Uterus (tissue), 7 donors: ENCODE measurements around a stretch of chr2.

DNA sequence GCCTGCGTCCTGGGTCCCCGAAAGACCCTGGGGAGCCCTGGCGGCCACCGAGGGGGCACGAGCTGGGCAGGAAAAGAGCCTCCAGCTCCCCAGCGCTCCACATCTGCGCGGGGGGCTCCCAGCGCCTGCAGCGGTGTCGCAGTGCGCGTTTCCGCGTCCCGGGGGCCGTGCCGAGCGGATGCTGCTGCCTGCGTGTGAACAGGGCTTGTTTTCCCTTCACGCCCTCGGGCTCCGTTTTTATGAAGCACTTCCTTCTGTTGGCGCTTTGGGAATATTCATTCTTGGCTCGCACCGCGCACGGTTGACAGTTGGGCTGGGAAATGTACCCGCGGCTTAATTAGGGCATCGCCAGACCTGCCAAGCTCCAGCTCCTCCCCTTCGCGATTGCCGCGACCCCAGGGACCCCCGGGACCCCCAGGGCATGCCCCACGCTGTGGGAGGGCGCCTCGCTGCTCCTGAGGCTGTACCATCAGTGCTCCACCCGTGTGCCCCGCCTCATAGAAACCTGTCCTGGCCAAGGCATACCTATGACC, 158.8 kb upstream of the GLI2 start:
- PRO-cap, 4 experiments = peak in 2 of 4 experiments; most common plus-strand start position 274 of the sequence (in 1); most common minus-strand start position 105 of the sequence (in 2)
- RAMPAGE, long total RNA, 2 experiments = no peak in any of the 2 experiments
- RRBS = no CpG with 5 or more reads among the region's 41 CpGs

DNA sequence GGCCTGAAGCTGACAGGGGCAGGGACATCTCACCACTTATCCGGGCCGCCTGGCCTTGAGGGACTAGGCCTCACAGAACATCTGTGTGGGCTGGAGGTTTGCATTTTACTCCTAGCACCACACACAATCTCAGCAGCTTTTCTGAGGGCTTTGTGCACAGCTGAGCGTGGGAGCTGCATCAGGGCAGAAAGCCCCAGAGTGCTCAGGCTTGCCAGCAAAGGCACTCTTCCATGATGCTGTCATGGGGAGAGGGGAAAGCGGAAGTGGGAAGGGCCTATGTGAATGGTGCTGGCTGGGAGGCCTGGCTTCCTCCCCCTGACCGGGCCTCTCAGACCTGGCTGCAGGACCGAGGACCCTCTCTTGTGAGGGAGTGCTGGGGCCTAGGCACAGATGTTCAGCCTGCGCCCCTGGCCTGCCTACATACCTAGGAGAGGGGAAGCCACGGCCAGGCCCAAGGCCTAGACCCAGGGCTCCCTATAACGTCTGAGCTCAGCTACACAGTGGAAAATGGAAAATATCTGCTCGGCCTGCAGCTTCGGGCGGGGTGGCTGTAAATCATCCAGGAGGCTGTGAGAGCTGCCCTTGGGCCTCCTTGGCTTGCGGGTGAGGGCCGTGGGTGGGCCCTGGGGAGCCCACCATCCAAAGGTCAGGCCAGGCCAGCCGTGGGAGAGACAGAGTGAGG, 22.6 kb downstream of the GLI2 start:
- PRO-cap, 4 experiments = peak in 2 of 4 experiments; most common plus-strand start position 331 of the sequence (in 1); most common minus-strand start position 141 of the sequence (in 1)
- RAMPAGE, long total RNA, 2 experiments = no peak in any of the 2 experiments
- RRBS = no CpG with 5 or more reads among the region's 15 CpGs

GRCh38 chr2:121039510-121039982, 245.5 kb downstream of the TFCP2L1 start:
- PRO-cap, 4 experiments = no peak in any of the 4 experiments
- RAMPAGE, long total RNA, 2 experiments = no peak in any of the 2 experiments
- RRBS = no CpG with 5 or more reads among the region's 3 CpGs

- PRO-cap, 4 experiments = no peak in any of the 4 experiments
- RAMPAGE, long total RNA, 2 experiments = no peak in any of the 2 experiments
- RRBS = 86% methylated on average over 3 of the region's 14 CpGs
Measured at GRCh38 chr2:121155425-121156250, 129.4 kb downstream of the TFCP2L1 start.

GRCh38 chr2:121282464-121283450, 2.2 kb downstream of the TFCP2L1 start:
- PRO-cap, 4 experiments = no peak in any of the 4 experiments
- RAMPAGE, long total RNA, 2 experiments = no peak in any of the 2 experiments
- RRBS = no CpG with 5 or more reads among the region's 16 CpGs

DNA sequence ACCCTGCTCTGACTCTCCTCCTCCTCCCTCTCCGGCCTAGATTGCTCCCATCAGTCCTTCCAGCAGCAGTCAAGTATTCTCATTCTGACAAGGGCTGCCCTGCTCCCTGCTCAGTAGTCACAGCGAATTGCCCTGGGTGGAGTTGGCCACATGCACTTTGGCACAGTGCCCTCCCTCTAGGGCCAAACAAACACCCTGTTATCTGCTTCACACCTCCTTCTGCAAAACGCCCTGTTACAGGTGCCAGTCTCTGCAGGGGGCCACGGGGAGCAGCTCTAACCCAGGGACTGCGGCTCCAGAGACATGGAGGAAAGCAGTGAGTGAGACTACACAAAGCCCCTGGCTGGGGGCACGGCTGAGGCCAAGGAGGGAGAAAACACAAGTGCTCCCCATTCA, 8.4 kb upstream of the TFCP2L1 start:
- PRO-cap, 4 experiments = no peak in any of the 4 experiments
- RAMPAGE, long total RNA, 2 experiments = no peak in any of the 2 experiments
- RRBS = no CpG with 5 or more reads among the region's 6 CpGs

DNA sequence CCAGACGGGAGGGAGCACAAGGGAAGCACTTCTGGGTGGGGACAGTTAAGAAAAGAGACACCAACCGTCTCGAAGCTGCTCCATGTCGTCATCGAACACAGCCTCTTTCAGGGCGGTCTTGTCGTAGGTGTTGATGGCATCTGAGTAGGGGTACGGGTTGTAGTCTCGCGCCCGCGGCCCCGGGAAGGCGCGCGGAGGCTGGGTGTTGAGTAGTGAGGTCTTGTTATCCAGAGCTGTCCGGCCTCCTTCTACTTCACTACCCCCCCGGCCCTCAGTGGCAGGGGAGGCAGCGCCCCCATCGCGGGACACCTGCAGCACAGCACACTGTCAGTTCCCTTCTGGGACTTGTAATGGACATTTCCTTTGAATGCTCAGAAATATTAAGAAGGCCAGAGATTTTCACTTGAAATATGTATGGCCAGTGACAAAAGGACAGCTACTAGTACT, 82.5 kb upstream of the TFCP2L1 start:
- PRO-cap, 4 experiments = no peak in any of the 4 experiments
- RAMPAGE, long total RNA, 2 experiments = start-site peak on the minus strand in 1 of 2 experiments, centred at position 143 of the sequence, 15 reads per replicate
- RRBS = 95% methylated on average over 5 of the region's 21 CpGs

- PRO-cap, 4 experiments = no peak in any of the 4 experiments
- RAMPAGE, long total RNA, 2 experiments = no peak in any of the 2 experiments
- RRBS = no CpG with 5 or more reads among the region's 16 CpGs
Measured at GRCh38 chr2:121429946-121430652, 145.1 kb upstream of the TFCP2L1 start.

GRCh38 chr2:121437480-121438044, 152.6 kb upstream of the TFCP2L1 start:
- PRO-cap, 4 experiments = no peak in any of the 4 experiments
- RAMPAGE, long total RNA, 2 experiments = no peak in any of the 2 experiments
- RRBS = no CpG with 5 or more reads among the region's 4 CpGs

DNA sequence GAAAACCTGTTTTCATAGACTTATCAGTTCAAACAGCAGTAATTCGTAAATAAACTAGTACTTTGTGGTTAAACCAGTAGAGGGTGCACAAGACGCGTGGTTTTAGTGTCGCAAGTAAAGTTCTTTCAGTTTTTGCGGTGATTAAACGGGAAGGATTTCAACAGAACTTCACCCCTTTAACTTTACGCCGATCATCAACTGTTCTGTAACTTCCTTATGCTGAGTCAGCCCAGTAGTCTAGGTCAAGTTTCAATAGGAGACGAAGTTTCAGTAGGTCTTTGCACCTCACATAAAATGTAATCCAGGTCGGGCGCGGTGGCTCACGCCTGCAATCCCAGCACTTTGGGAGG, 118.3 kb downstream of the CLASP1 start:
- PRO-cap, 4 experiments = peak in 3 of 4 experiments; most common plus-strand start position 25 of the sequence (in 1); most common minus-strand start position 205 of the sequence (in 1)
- RAMPAGE, long total RNA, 2 experiments = no peak in any of the 2 experiments
- RRBS = no CpG with 5 or more reads among the region's 13 CpGs

DNA sequence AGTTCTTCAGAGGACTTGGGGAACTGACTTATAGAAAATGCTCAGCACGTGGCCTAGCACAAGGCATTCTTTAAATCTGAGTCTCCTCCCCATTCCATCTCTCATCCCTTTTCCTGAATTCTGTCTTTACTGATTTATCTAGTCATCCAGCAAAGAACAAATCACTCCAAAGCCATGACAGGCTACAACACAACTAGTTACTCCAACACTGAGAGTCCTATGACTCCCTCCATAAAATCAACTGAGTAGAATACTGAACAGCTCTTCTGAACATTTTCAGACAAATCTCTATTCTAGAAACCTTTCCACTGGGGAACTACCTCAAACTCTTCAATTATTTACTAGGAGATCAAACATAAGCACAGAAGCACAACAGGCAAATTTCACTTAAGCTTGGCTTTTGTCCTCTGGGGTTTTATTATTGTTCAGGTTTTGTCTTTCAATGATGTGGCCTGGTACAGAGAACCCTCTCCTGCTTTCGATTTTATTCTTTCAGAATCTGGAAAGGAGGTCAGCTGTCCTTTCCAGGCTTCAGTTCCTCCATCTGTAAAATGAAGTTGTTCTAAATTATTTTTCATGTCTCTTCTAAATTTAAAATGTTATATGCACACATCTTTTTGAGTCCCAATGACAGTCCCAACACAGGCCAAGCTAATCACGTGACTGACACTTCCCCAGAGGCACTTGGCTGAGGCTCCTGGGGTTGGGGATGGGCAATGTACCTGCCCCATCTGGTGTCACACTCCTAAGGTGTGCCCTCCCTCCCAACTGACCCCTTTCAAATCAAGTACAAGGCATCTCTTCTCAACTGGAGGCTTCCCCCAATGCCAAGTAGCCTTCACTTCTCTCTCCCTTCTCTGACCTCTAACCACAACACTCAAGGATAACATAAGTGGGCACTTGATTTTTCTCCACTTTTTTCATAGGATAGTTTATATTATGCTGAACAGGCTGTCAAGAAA, 86.7 kb downstream of the CLASP1 start:
- PRO-cap, 4 experiments = no peak in any of the 4 experiments
- RAMPAGE, long total RNA, 2 experiments = no peak in any of the 2 experiments
- RRBS = no CpG with 5 or more reads among the region's 3 CpGs

DNA sequence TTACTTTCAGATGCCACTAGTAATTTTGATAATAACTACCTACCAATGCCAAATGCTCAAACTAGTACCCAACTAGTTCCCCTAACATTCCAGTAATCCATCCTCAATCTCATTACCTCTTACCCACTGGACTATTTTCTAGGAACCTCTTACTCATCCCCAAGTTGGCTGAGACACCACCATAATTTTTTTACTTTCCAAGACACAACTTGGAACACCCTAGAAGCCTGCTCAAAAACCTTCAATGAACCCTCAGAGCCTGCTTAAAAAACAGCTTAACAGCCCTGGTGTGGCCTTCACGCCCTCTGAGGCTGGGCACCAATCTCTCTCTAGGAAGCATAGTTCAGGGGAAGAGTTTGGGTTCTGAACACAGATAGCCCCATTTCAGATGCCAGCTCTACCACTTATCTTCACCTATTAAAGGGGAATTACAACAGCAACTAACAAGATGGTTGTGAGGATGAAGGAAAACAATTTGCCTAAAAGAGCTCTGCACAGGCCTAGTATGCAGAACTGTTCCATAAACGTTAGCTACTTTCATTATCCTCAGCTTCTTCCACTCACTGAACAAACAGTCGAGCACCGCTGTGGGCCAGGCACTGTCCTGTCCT, 82.5 kb downstream of the CLASP1 start:
- PRO-cap, 4 experiments = no peak in any of the 4 experiments
- RAMPAGE, long total RNA, 2 experiments = no peak in any of the 2 experiments
- RRBS = no CpG with 5 or more reads among the region's 4 CpGs

DNA sequence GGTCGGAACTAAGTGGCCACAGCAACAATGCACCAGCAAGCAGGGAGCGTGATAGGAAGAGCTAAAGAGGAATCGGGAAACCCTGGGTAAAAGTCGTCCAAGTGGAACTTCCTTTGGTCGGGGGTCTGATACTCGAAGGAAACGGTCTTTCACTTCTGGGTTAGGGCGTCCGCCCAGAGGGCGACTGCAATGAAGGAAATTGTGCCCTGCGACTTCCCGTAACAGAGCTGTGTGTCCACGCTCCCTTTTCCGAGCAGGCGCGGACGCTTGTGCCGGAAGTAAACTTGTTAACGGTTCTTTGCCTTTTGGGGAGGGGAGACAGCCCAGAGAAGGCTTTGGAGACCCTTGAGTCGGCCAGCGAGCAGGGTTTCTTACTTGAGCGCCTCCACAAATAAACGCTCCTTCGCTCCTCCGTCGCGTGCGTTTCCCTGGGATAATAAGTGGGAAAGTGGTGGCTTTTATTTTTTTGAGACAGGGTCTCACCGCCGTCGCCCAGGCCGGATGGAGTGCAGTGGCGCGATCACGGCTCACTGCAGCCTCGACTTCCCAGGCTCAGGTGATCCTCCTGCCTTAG, 651 bp upstream of the CLASP1 start:
- PRO-cap, 4 experiments = peak in 3 of 4 experiments; most common plus-strand start position 303 of the sequence (in 2); most common minus-strand start position 188 of the sequence (in 2)
- RAMPAGE, long total RNA, 2 experiments = no peak in any of the 2 experiments
- RRBS = no CpG with 5 or more reads among the region's 36 CpGs

DNA sequence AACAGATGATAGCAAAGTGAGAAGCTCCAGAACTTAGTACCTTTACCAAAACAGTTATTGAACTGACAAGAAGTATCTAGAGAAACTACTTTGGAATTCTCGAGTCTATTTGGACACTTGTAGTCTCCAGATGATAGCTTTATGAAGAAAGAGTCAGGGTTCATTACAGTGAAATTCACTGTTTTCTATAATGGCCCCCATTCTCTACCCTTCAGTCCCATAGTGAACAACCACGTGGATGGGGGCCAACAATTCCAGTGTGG, 695.0 kb upstream of the CNTNAP5 start:
- PRO-cap, 4 experiments = no peak in any of the 4 experiments
- RAMPAGE, long total RNA, 2 experiments = no peak in any of the 2 experiments
- RRBS = no CpG with 5 or more reads among the region's 2 CpGs

DNA sequence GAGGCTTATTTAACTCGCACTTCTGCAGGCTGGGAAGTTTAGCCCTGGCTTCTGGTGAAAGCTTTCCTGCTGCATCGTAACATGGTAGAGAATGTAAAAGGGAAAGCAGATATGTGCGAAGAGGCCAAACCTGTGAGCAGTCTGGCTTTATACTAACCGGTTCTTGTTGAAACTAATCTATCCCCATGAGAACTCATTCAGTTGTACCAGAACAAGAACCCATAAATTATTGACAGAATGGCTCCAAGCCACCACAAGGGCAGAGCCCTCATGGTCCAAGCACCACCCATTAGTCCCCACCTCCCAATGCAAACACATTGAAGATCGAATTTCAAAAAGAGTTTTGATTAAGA, 318.7 kb downstream of the CNTNAP5 start:
- PRO-cap, 4 experiments = no peak in any of the 4 experiments
- RAMPAGE, long total RNA, 2 experiments = no peak in any of the 2 experiments
- RRBS = no CpG with 5 or more reads among the region's 5 CpGs

DNA sequence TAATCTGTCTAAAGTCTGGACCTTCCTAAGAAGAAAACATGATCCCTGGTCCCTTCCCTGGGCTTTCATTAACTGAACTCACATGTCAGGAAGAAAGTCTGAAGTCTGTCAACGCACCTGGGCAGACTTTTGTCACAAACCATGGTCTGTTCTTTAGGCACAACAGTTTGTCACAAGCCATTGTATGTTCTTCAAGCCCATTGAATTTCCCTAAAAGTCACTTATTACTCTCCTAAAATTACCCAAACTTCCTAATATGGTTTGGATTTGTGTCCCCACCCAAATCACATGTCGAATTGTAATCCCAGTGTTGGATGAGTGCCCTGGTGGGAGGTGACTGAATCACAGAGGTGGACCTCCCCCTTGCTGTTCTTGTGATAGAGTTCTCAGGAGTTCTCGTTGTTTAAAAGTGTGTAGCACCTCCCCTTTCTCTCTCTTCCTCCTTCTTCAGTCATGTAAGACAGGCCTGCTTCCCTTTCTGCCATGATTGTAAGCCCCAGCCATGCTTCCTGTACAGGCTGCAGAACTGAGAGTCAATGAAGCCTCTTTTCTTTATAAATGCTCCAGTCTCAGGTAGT, 11.4 kb upstream of the GYPC start:
- PRO-cap, 4 experiments = no peak in any of the 4 experiments
- RAMPAGE, long total RNA, 2 experiments = no peak in any of the 2 experiments
- RRBS = no CpG with 5 or more reads among the region's 3 CpGs

DNA sequence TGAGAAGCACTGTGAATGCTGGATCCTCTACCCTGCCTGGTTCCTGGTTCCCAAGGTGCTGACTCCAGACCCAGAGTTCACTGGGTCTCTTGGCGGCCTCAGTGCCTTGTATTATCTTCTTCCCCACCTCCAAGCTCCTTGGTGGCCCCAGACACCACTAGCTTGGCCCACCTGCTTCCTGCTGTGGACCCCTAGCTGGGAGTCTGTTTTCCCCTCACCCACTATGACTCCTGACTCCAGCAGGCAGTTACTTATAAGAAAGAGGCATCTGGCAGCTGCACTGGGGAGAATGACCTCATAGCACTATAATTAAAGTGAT, 32.5 kb downstream of the GYPC start:
- PRO-cap, 4 experiments = no peak in any of the 4 experiments
- RAMPAGE, long total RNA, 2 experiments = no peak in any of the 2 experiments
- RRBS = no CpG with 5 or more reads among the region's 1 CpG

DNA sequence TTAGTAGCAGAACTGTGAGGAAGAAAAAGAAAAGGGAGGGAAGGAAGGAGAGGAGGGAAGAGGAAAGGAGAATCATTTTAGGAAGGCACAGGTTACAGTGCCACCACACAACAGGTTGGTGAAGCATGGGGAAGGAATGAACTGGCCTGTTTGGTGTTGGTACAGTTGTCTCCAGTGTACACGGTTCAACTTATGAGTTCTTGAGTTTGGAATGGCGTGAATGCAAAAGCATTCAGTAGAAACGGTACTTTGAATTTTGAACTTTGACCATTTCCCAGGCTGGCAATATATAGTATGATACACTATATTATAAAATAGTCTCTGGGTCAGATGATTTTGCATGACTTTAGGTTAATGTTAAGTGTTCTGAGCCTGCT, 39.4 kb downstream of the GYPC start:
- PRO-cap, 4 experiments = no peak in any of the 4 experiments
- RAMPAGE, long total RNA, 2 experiments = no peak in any of the 2 experiments
- RRBS = no CpG with 5 or more reads among the region's 3 CpGs

- PRO-cap, 4 experiments = peak in 2 of 4 experiments; most common plus-strand start chr2:127024906 (in 1)
- RAMPAGE, long total RNA, 2 experiments = no peak in any of the 2 experiments
- RRBS = 12% methylated on average over 4 of the region's 15 CpGs
Measured at GRCh38 chr2:127024518-127025059, 82.4 kb downstream of the BIN1 start.

DNA sequence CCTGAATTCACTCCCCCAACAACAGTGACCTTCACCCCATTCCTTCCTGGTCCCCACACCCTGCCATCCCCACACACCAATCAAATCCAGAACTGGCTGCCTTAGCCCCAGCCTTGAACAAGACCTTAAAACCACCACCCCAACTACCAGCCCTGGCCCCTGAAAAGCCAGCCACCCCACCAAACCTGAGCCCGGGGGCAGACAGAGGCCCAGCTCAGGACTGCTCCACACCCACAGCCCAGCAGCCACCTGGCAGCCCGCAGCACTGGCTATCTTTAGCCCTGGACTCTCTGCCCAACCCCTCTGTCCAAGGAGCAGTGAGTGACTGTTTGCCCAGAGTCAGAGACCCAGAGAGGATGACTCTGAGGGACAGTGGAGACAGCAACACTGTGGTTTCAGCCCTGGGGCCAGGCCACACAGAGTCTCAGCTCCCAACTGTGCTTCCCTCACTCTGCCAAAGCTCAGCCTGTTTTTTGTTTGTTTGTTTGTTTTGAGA, 32.7 kb downstream of the BIN1 start:
- PRO-cap, 4 experiments = no peak in any of the 4 experiments
- RAMPAGE, long total RNA, 2 experiments = no peak in any of the 2 experiments
- RRBS = no CpG with 5 or more reads among the region's 2 CpGs